ENCODE data around the gene RNF144B.

GRCh38 chr6:16473064-16473650 is 234.8 kb downstream of the GMPR start:
- PRO-cap, result no peak
- RAMPAGE, long total RNA, 4 experiments, result start-site peak on the minus strand in 1 of 4 experiments, at chr6:16473316-16473374 at its widest, 6 reads per replicate

GRCh38 chr6:16473836-16474528 is 235.6 kb downstream of the GMPR start:
- PRO-cap, result no peak
- RAMPAGE, long total RNA, 4 experiments, result no peak in any of the 4 experiments

DNA sequence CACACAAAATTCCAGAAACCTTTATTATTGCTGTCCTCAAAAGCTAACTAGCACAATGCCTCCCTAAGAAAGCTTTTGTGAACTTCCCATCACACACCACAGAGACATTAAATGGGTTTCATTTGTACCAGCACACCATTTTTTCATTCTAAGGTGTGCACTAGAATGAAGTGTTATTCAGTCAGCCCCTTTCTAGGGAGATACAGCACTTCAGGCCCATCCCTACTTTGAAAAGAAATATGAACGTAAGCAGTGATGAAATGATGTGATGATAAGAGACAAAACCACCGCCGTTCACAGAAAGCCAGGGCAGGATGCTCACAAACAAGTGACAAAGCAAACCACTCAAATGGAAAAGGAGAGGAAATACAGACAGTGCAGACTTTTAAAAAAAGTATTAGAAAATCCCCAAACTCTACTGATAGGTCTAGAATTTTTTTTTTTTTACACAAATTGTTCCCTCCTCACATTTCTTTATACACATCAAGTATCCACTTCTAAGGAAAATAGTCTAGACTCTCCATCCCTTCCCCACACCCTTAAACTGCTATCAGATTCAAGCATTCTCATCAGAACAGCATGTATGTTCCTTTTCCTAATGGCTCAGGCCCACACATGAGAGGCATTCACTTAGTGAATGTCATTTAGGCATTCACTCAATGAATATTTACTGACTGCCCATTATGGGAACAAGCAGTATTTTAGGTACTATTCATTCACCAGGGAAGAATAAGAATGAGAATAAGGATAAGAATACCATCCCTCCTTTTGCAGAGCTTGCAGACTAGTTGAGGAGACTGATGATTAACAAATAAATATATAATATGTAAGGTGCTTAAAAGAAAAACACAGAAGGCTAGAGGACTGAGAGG is 243.4 kb downstream of the GMPR start:
- PRO-cap, result no peak
- RAMPAGE, long total RNA, 4 experiments, result no peak in any of the 4 experiments

- PRO-cap, result no peak
- RAMPAGE, long total RNA, 4 experiments, result no peak in any of the 4 experiments
These were observed 106.5 kb downstream of the ATXN1 start for GRCh38 chr6:16654634-16655194.

- PRO-cap, result no peak
- RAMPAGE, long total RNA, 4 experiments, result no peak in any of the 4 experiments
These were observed 80.1 kb downstream of the ATXN1 start for GRCh38 chr6:16681120-16681536.

DNA sequence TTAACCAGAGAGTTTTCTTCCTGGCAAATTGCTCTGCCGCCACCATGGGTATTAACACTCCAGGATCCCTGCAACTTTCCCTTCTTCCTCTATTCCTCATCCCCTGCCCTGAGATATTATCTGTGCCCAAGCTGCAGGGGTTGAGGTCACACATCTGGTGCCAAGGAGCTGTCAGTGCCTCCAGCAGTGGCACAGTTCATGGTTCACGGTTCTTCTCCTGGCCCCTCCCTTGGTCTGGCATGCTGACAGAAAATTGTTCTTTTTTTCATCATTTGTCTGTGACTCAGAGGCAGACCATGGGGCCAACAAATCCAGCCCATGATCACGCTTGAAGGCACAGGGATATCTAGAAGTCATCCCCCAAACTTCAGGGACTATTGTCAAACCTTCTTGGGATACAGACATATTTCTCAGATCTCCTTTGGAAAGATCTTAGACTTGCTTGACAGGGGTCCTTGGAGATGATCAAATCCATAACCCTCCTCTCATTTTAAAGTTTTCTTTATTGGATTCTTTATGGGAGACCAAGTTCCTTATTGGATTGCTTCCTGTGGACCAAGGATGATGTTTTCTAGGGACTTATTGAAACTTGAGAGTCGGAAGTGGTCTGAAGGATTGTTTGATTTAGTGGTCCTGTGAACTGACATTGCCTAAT is 77.4 kb downstream of the ATXN1 start:
- PRO-cap, result no peak
- RAMPAGE, long total RNA, 4 experiments, result no peak in any of the 4 experiments

DNA sequence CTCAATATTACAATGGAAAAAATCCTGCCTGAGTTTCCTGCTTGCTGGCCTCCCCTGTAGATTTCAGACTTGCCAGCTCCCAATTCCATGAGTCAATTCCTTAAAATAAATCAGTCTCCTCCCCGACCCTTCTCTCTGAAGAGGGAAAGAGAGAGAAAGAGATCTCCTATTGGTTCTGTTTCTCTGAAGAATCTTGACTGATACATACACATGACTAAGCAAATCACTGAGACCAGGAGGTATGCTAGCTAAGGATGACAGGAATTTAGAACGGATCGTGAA is 11.4 kb upstream of the RBM24 start:
- PRO-cap, result no peak
- RAMPAGE, long total RNA, 4 experiments, result no peak in any of the 4 experiments

DNA sequence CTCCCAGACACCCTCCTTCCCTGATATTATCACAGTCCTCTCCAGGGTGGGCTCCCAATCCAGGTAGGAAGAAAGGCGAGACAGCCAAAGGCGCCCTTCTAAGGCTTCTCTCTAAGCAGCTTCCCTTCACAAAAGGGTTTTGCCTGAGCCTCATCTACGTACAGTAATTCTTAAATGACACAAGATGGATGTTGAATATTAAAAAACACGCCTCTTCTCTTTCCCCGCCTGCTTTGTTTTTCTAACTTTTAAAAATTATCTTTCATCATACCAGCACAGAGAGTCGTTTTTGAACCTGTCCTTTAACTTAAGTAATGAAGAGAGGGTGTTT is 2.1 kb upstream of the RBM24 start:
- PRO-cap, result unidirectional peak, minus-strand start at position 135 of the sequence; unidirectional peak, minus-strand start at position 165 of the sequence
- RAMPAGE, long total RNA, 4 experiments, result no peak in any of the 4 experiments

- PRO-cap, result no peak
- RAMPAGE, long total RNA, 4 experiments, result no peak in any of the 4 experiments
These were observed 37.2 kb downstream of the RBM24 start for GRCh38 chr6:17318246-17318919.

GRCh38 chr6:17405362-17405755 is 12.0 kb downstream of the CAP2 start:
- PRO-cap, result no peak
- RAMPAGE, long total RNA, 4 experiments, result no peak in any of the 4 experiments

- PRO-cap, result unidirectional peak, plus-strand start at chr6:17469588
- RAMPAGE, long total RNA, 4 experiments, result no peak in any of the 4 experiments
These were observed 75.9 kb downstream of the CAP2 start for GRCh38 chr6:17469336-17469659.

DNA sequence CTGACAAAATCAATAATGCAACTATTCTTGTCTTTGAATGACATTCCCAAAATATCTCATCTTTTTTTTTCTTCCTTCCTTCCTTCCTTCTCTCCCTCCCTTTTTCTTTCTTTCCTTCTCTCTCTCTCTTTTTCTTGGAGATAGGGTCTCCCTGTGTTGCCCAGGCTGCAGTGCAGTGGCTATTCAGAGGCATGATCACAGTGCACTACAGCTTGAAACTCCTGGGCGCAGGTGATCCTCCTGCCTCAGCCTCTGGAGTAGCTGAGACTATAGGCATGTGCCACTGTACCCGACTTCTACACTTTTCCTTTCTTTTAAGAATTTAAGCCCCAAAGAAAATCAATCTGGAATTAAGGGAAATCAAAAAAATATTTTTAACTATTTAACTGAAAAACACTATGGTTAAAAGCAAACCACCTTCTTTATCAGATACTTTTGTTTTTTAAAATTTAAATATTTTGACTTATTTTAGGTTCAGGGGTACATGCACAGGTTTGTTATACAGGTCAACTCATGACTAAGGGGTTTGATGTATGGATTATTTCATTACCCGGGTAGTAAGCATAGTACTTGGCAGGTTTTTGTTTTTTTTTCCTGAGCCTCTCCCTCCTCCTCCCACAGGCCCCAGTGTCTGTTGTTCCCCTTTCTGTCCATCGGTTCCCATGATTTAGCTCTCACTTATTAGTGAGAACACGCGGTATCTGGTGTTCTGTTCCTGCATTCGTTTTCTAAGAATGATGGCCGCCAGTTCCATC is 105.2 kb upstream of the NUP153 start:
- PRO-cap, result no peak
- RAMPAGE, long total RNA, 4 experiments, result no peak in any of the 4 experiments

- PRO-cap, result no peak
- RAMPAGE, long total RNA, 4 experiments, result no peak in any of the 4 experiments
These were observed 130.5 kb upstream of the NUP153 start for GRCh38 chr6:17837304-17837635.

DNA sequence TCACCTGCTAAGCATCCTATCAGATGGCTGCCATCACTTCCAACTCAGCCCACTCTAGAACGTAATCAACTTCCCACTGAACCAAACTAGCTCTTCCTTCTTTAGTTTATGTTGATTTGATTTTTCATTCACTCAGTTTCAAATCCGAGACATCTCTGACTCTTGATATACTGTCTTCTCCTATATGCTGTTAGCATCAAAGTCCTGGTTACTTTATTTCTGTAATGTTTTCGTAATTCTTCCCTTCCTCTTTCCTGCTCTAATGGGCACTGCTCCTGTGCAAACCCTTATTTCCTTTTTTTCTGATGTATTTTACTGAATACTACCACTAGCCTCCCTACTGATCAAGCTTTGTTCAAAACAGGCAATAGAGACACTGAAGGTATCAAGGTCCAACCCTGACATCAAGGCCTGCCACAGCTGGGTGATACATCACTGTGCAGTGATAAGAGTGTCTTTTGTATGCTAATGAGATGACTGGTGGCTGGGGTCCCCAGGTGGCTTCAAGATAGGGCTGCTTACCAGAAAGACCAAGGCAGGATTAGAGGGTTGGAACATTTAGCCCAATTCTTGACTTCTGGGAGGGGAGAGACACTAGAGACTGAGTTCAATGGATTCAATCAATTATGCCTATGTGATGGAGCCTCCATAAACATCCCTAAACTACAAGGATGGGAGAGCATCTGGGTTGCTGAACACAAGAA is 95.2 kb downstream of the KIF13A start:
- PRO-cap, result no peak
- RAMPAGE, long total RNA, 4 experiments, result start-site peak on the minus strand in 1 of 4 experiments, centred at position 286 of the sequence, 5 reads per replicate

- PRO-cap, result no peak
- RAMPAGE, long total RNA, 4 experiments, result start-site peak on the minus strand in 1 of 4 experiments, at chr6:17897838-17897934 at its widest, 6 reads per replicate
These were observed 89.7 kb downstream of the KIF13A start for GRCh38 chr6:17897664-17898126.

DNA sequence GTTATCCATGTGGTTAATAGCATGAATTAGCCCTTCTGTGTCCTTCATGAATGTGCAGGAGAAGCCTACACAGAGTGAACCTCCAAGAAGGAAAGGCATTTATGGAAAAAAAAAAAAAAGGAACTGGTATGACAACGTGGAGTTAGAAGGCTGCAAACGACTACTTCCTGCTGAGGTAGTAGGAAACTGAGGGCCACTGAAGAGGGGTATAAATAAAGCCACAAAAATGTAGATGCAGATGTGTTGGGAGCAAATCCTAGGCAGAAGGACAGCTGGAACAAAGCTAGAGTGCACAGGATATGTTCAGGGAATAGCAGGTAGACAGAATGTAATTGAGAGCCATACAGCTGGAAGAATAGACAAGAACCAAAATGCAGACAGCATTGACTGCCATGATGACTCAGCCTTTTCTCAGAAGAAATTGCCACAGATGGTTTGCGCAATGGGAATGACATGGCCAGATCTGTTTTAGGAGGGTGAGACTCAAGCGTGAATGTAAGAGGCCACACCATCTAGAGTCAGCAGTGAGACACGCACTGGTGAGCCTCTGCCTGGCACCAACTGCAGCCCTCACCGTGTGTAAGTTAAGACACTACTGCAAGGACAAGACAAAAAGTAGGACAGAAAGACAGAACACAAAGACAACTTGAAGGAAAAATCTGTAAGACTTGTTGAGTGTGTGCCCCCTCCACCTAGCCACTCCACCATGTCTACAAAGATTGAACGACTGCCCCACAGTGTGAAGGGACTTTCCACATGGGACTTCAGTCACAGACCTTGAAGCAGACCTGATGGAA is 79.8 kb downstream of the KIF13A start:
- PRO-cap, result unidirectional peak, plus-strand start at position 506 of the sequence
- RAMPAGE, long total RNA, 4 experiments, result no peak in any of the 4 experiments

GRCh38 chr6:18152722-18153671 is 1.9 kb downstream of the TPMT start:
- PRO-cap, result unidirectional peak, plus-strand start at chr6:18153282
- RAMPAGE, long total RNA, 4 experiments, result no peak in any of the 4 experiments

- PRO-cap, result no peak
- RAMPAGE, long total RNA, 4 experiments, result no peak in any of the 4 experiments
These were observed 41.8 kb downstream of the KDM1B start for GRCh38 chr6:18196834-18197557.

DNA sequence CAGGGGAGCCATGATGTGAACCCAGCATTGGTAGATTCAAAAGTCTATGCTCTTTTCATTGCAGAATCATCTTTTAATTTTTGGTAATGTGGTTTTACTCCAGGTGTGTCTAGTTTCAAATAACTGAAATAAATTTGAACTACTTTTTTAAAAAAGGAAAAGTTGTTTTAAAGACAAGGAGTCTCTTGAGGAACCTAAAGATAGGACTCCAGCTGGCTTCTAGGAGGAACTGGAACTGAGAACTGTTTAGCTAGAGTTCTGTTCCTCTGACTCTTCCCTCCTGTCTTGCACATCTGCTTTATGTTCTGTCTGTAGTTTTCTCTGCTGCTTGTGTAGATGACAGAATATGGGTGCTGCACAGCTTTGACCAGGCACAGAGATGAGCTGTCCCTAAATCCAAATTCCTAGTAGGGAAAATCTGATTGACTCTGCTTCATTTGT is 27.7 kb upstream of the RNF144B start:
- PRO-cap, result bidirectional peak, plus-strand start at position 333 of the sequence, minus-strand start at position 274 of the sequence
- RAMPAGE, long total RNA, 4 experiments, result no peak in any of the 4 experiments

- PRO-cap, result bidirectional peak, plus-strand start at chr6:18387350, minus-strand start at chr6:18387324; bidirectional peak, plus-strand start at chr6:18387503, minus-strand start at chr6:18387566
- RAMPAGE, long total RNA, 4 experiments, result start-site peak on the plus strand in 3 of 4 experiments, at chr6:18387347-18387503 at its widest, 30 to 136 reads per replicate
These were observed at the start of gene RNF144B for GRCh38 chr6:18387057-18387850. TSS of gene RNF144B (plus strand) at chr6:18387350.

All from gastroesophageal sphincter (tissue), 4 donors.